ENCODE measurements around a stretch of chr10.

DNA sequence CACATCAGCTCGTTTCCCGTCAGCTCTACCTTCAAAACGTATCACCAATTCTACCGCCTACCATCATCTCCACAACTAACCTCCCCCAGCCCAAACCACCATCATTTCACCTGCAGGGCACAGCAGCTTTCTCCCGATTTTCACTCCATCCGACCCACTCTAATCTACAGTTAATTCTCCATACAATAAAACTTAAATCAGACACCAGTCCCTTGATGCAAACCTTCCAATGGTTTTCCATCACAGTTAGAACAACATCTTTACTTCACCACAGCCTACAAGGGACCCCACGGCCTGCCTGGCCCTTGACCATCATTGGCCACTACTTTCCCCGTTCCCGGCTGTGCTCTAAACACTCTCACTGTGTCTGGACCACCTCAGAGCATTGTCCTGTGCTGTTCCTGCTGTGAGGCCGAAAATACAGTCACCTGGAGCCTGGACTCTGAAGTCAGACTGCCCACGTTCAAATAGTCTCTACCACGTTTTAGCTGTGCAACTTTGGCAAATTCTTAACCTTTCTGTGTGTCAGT lies 2.1 kb downstream of the ZNF438 start:
- PRO-cap, 2 experiments: no peak in any of the 2 experiments

DNA sequence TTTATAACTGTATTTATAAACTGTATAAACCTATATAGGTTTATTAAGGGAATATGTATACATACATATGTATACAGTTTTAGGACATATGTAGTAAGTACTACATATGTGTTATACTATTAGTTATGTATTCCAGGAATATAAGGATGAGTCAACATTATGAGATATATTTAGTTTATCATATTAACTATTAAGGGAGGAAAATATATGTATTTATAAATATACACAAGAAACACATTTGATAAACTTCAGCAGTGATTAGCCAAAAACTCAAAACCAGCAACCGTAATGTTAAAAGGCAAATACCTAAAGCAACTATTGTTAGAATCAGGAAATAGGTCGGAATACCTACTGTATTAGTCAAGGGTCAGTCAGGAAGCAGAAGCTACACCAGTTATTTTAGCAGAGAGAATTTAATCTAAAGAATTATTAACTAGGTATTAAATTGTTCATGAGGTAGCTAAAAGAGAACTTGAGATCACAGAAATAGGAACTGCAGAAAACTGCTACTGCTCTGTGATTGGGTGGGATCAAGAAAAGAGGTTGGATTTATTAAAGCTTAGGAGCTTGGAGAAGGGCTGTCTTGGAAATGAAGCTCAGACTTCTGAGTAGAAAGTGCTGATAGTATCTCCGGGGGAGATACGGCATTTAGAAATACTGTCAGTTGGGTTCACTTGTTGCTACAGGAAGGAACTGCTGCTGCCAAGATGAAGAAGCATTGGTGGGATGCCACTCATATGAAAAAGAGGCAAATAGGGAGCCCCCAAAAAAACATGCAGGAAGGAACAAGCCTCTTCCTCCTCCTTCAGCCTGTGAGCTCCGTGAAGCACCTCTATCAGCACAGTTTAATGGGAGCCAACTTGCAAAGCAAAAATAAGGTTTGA lies 20.0 kb upstream of the ZNF438 start:
- PRO-cap, 2 experiments: no peak in any of the 2 experiments

GRCh38 chr10:31150177-31150701 lies 118.6 kb upstream of the ZNF438 start:
- PRO-cap, 2 experiments: no peak in any of the 2 experiments

GRCh38 chr10:31322596-31323049 lies 3.6 kb downstream of the ZEB1 start:
- PRO-cap, 2 experiments: peak in 1 of 2 experiments; most common minus-strand start chr10:31322802 (in 1)

DNA sequence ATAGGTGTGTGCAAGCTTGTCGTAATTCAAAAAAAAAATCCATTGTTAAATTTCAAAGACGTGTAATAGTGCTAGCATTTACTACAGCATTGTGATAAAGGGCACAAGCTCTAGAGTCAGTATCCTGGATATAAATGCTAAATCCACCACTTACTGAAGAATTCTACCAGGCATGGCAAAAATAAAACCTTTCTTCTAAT lies 108.0 kb downstream of the ZEB1 start:
- PRO-cap, 2 experiments: no peak in any of the 2 experiments

GRCh38 chr10:31930157-31930820 lies 1.7 kb upstream of the ARHGAP12 start:
- PRO-cap, 2 experiments: peak in 1 of 2 experiments; most common plus-strand start chr10:31930496 (in 1); most common minus-strand start chr10:31930437 (in 1)

- PRO-cap, 2 experiments: no peak in any of the 2 experiments
These were observed 51.7 kb downstream of the KIF5B start for GRCh38 chr10:32004081-32005294.

GRCh38 chr10:32021985-32022431 lies 34.2 kb downstream of the KIF5B start:
- PRO-cap, 2 experiments: no peak in any of the 2 experiments

DNA sequence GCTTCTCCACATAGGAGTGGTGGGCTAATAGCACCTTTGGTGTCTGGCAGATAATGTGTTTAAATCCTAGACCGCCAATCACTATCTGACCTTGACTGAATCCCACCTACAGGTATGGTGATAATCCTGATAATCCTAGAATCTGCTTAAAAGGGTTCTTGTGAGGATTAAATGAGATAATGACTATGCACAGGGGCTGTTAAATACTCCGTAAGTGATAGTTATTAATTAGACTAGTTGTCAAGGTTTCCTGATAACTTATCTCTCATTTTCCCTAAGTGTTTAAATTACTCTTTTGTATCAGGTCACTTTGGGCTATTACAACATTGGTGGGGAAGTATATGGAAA lies 81.1 kb downstream of the EPC1 start:
- PRO-cap, 2 experiments: no peak in any of the 2 experiments

DNA sequence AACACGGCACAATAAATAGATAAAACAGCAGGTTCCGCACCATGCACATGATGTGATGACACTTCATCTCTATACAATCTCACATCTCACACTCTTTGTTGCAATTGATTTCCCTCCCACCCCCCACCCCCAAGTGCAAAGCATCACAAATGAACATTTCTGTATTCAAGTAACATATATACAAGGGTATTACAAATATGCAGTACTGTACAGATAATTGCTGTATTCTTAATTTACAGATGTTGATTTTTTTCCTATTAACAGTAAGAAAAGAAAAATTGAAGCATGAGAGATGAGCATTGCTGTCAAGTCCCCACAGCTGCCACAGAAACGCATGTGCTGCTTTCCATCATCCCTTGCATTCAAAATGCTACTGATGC lies 78.3 kb downstream of the EPC1 start:
- PRO-cap, 2 experiments: no peak in any of the 2 experiments

DNA sequence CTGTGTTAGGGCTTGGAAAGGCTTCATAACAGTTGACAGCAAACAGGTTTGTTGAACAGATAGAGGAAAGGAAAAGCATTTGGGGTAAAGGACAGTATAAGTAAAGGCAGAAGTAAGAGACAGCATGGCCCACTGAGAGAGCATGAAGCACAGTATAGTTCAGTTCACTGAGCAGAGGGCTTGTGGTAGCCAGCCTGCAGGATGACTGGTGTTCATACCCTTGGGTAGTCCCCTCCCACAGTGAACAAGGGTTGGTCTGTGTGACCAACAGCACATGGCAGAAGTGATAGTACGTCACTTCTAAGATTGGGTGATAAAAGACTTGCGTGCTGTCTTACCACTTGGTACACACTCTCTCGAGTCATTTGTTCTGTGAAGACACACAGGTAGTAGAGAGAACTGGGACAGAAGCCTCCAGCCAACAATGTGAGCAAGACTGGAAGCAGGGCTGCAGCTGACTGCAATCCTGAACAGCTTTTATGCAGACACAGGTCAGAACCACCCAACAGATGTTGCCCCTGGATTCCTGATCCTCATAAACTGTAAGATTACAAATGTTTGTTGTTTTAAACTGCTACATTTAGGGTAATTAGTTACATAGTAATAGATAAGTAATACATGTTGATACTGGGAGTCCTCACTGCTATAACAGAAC lies 14.6 kb downstream of the EPC1 start:
- PRO-cap, 2 experiments: no peak in any of the 2 experiments

DNA sequence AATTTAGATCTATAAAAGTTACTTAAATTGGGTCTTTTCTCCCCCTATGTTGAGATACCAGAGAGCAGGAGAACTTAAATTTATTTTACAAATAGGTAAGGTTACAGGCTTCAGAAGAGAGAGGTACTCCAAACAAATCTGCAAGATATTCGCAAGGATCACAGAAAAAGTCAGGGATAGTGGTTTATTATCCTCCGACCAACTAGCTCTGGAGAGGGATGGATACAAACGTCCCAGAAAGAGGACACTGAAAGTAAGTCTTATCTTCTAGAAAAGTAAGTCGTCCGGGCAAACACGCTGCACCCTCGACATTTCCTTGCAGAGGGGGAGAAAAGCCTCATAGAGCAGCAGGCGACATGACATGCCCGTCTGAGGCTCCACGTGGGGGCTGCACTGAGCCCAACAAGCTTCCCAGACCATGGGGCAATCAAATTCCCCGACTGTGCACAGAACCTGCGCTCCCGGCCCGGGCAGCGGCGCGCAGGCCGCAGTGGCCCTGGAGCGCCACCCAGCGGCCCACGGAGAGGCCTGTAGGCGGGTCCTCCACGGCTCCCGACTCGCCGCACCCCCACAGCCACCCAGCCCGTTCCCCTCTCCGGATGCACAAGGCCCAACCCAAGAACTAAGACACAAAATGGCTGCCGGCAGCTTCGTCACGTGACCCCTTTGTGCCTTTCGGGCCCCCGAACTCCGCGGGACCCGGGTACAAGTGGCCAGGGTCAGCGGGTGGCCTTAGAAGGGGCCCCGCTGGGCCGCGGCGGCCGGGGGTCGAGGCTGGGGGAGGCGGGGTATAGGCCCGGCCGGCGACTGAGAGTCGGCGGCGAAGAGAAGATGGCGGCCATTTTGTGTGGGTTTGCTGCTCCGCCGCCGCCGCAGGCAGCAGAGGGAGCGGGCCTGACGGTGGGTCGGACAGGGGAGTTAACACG lies 861 bp downstream of the EPC1 start:
- PRO-cap, 2 experiments: peak in 1 of 2 experiments; most common plus-strand start position 430 of the sequence (in 1); most common minus-strand start position 371 of the sequence (in 1)

DNA sequence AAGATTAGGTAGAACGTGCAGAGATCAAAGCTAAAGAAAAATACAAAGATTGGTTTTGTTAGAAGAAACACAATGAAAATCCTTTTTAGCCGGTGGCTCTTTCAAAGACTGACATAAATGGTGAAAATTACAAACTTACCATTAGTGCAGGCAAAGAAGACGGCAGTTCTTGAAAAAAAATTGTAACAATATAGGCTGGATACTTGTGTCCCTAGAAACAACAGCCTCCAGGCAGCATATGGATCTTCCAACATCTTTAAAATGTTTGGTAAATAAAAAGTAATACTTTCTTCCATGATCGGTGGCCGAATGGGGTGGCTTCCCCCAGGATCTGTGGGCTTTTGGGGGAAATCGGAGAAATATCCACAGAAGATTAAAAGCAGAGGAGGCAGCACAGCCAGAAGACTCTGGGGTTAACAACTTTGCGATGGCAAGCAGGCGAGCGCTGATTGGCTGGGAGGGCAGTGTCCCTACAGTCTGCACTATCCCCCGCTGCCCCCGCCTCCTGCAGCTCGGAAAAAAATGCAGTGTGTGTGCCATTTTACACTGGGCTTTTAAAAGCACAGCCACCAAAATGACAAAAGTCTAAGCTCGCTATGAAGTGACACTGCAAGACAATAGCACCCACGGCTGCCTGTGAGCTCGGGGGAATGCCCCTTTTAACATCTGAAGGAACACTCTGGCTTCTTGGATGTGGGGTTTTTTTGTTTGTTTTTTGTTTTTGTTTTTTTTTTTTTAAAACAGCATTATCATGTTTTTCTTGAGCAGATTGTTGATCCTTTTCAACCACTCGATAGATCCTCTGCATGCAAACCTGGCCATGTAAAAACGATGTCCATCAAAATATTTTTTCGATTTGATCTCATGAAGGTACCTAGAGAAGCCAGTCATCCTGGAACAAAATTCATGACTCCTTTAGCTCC lies 31.7 kb upstream of the EPC1 start:
- PRO-cap, 2 experiments: peak in 1 of 2 experiments; most common plus-strand start position 557 of the sequence (in 1); most common minus-strand start position 409 of the sequence (in 1)

- PRO-cap, 2 experiments: no peak in any of the 2 experiments
These were observed 553 bp downstream of the CCDC7 start for GRCh38 chr10:32446576-32446809.

DNA sequence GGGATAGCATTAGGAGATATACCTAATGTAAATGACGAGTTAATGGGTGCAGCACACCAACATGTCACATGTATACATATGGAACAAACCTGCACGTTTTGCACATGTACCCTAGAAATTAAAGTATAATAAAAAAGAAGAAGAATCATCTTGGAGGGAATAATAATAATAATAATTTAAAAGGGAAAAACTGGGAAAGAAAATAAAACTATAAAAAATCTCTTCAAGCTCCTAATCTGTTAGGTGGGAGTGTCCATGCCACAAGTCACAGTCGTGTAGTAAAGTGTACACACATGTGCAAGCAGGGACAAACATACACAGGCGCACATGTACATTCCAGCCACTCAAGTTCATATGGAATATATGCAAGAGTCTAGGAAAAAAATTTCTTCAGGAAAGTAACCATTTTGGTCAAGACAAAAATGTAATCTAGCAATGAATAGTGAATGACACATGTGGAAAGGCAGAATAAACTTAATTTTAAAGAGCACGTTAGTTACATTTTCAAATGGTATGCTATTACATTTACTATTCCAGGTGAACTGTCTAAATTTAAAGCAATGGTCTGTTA lies 39.7 kb downstream of the ITGB1 start:
- PRO-cap, 2 experiments: no peak in any of the 2 experiments

DNA sequence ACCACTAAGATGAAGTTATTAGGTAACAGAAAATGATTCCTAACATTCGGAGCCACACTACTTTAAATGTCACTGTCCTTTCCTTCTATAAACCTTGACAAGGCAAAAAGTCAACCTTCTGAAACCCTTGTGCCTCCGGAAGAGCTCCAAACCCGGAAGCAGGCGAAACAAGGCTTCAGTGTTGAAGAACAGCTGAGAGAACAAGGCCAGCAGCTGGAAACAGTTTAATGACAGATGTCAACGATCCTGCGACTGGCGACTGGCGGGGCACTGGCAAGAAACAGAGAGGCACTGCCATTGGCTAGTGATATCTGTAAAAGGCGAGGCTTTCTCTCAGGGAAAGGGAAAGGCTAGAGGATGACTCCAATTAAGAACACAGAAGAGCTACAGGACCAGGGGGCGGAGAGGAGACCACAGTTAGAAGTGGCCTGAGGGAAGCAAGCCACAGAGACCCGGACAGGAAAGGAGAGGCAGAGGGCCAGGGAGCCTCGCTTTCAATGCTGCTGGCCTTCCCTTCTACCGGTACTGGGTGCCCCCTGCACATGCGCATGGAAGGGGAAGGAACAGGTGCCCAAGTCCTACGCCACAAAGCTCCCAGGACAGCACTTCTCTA lies 19.5 kb downstream of the ITGB1 start:
- PRO-cap, 2 experiments: no peak in any of the 2 experiments

- PRO-cap, 2 experiments: no peak in any of the 2 experiments
These were observed 44.1 kb upstream of the ITGB1 start for GRCh38 chr10:33001993-33002605.

DNA sequence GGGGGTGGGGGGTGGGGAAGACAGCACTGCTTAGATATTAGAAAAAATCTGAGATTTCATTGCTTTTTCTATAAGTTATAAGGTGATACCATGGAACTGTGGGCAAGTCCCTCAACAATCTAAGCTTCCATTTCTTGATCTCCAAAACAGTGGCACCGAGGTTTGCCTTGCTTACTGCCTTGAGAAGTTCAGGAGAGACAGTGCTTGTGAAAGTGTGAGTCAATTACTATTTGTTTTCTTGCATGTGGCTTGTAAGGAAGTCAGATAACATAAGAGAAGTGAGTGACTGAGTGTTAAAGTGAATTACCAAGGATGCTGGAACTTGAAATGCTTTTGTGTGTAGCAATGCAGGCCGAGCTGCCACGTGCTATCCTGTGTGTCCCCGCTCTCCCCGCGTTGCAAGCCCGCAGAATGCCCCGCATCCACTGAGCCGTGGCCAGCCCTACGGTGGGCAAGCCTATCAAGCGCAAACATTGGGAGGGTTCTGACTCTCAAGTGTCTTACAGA lies 157.6 kb upstream of the ITGB1 start:
- PRO-cap, 2 experiments: no peak in any of the 2 experiments

DNA sequence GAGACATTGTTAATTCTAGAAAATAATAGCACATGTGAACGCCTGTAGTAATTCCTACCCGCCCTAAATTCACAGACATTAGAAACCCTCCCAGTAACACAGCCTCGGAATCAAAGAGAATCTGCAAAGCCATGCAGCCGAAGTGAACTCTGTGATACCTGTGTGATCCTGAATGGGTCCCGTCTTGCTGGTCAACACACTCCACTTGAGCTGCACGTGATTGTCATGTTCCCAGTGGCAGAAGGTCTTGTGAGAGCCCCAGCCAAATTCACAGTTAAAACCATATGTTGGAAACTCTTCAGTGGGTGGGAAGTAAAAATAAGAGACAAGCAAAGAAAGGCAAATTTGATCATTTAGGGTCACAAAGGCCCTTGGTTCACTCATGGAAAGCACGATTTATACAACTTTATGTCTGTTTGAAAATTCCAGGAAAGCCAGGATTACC lies 142.3 kb downstream of the NRP1 start:
- PRO-cap, 2 experiments: no peak in any of the 2 experiments

GRCh38 chr10:33249639-33249957 lies 84.9 kb downstream of the NRP1 start:
- PRO-cap, 2 experiments: no peak in any of the 2 experiments

Data from cerebral cortex (tissue), 2 donors.